Frontal cortex (tissue), 2 donors: ENCODE measurements around a stretch of chr2.

DNA sequence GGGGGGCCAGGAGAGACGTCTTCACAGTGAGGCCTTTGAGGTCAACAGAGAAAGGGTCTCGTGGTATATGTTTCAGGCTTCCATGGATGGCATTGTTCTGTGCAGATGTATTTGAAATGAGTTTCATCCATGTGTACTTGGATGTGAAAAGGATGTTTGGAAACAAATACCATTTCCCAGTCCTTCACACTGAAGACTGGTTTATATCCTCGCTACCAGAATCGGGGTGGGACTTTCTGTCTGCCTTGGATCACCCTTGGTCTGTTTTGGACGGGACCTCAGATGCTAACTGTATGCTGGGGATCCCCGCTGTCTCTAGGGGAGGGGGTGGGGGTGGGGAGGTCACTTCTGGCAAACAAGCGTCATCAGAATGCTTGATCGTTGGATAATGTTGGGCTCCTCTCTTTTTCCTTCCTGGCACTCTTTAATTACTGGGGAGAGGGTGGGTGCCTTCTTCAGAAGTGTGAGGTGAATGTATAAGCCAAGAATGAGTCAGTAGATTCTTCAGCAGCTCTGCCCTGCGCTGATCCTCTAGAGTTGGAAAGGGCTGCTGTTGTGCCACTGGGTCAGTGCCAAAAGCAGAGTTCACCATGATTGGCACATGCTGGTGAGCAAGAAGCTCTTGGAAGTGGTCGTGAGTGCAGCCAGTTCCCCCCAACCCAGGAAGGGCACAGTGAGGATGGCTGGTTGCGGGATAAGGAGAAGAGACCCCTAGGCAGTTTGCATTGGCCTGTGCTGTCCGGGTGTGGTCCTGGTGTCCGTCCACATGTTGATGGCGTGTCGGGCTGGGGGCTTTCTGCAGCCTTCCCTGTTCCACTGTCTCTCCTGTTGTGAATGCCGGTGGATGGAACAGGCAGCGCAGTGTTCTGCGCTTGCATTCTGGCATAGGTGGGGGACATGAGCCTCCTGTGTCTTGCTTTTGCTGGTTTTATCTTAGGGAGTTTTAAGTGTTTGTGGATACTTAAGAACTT lies 32.2 kb downstream of the DGKD start:
- RAMPAGE, long total RNA, result no peak

DNA sequence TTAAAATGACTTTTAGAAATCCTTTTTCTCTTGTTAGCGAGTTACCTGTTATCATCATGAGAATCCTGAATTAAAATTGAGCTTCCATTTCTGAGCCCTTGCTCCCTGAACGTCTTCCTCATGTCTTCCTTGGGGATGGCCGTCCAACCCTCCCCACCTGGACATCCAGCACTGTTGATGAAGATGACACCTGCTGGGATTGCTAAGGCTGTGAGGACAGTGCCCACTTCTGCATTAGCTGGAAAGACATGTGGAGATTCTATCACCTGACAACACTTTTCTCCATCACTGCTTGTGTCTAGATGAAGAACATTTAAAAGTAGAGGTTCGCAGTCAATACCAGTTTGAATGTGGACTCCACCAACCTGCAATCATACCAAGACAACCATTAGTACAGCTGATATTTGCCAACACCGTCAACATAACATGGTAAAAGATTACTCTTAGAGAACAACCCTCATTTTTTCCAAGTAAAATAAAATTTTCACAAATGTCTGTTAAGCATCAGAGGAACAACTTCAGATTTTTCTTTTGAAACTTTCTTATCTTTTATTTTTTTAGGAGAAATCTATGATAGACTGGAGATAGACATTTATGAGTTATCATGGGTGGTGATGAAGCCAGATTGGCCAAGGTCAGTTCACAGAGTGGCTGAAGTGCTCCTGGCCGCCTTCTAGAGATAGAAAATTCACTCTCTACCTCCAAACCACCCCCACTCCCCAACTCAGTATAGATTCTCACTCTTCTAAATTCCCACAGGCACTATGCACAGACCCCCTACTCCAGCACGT lies 43.3 kb downstream of the USP40 start:
- RAMPAGE, long total RNA, result no peak

GRCh38 chr2:233674333-233674625 lies 2.6 kb downstream of the UGT1A9 start:
- RAMPAGE, long total RNA, result no peak

DNA sequence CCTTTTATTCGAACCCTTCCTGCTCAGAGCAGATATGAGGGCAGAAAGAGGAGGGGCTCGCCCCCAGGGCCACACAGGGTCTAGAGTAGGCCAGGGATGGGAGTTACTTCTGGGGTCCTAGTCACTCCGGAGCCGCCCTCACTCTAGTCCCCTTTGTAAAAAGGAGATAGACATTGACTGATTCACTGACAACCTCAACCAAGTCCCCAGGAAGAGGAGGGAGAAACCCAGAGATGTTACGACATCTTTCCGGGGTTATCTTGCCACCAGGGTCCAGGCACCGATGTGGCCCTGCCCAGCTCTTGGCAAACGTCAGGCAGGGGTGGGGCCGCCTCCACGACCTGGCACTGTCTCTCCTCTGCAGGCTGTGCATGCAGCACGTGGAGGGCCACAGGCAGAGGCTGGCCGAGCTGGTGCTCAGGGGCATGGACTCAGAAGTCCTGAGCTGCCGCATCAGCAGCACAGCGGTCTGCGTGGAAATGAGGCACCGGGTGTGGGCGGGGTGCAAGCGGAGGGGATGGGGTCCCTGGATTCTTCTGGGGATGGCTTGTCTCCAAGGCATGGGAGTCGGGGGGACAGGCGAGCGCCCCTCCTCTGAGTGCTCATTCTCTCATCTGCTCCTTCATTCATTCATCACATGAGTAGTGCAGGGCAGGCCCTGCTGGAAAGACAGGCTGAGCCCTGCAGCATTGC lies 31.0 kb downstream of the HJURP start:
- RAMPAGE, long total RNA, result no peak

GRCh38 chr2:234203445-234203737 lies 152.9 kb downstream of the SPP2 start:
- RAMPAGE, long total RNA, result no peak

DNA sequence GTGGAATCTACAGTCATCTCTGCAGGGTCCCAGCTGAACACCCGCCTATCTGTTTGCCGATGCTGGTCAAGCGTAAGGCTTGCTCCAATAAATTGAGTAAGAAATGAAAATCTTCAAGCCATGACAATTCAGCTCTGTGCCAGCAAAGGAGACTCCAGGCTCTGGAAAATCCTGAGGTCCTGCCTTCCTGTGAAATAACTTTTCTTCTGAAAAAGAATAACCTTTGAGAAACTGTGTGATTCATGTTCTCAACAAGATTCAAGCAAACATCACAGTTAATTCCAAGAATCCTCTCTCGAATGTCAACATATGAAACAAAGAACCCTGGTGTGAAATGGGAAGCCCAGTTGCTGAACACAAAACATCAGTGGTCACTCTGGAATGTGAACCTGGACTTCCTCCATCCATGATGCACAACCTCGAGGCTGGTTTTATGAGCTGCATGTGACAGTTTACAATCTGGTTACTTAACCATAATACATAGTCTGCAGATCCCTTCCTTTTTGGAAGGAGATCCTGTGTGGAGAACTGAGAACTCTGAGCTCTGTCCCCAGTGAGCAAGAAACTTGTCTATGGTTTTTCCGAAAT lies 201.3 kb downstream of the SPP2 start:
- RAMPAGE, long total RNA, result no peak

DNA sequence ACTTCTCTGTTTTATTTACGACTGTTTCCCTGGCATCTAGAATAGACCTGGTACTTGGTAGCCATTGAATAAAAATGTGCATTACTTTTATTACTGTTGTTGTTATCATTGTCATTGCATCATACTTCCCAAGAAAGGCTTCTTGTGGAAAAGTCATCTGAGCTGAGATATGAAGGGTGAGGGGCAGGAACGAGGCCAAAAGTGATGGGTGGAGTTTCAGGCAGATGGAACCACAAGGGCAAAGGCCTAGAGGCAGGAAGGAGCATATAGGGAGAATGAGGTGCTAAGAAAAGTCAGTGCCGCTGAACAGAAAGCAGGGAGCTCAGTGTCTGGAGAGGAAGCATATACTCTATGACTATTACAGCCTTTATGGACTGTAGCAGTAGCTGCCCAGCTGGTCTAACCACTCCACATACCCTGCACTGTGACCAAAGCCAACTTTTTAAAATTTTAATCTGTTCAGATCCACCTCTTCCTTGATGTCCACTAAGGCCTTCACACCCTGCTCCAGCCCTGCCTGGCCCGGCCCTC lies 219.3 kb downstream of the SPP2 start:
- RAMPAGE, long total RNA, result no peak

- RAMPAGE, long total RNA, result no peak
Measured at GRCh38 chr2:234454298-234454999, 42.4 kb downstream of the ARL4C start.

- RAMPAGE, long total RNA, result no peak
Measured at GRCh38 chr2:234462009-234462288, 34.9 kb downstream of the ARL4C start.

DNA sequence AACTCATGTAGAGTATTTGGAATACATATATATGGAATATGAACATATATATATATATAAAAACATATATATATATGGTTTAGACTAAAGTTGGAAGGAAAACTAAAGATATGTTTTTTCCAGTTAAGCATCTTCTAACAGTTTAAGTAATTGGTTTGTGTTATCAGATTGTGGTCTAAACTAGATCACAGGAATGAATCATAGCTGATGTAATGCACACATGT lies 71.5 kb upstream of the SH3BP4 start:
- RAMPAGE, long total RNA, result no peak

- RAMPAGE, long total RNA, result no peak
Measured at GRCh38 chr2:234955104-234955784, 3.4 kb downstream of the SH3BP4 start.

DNA sequence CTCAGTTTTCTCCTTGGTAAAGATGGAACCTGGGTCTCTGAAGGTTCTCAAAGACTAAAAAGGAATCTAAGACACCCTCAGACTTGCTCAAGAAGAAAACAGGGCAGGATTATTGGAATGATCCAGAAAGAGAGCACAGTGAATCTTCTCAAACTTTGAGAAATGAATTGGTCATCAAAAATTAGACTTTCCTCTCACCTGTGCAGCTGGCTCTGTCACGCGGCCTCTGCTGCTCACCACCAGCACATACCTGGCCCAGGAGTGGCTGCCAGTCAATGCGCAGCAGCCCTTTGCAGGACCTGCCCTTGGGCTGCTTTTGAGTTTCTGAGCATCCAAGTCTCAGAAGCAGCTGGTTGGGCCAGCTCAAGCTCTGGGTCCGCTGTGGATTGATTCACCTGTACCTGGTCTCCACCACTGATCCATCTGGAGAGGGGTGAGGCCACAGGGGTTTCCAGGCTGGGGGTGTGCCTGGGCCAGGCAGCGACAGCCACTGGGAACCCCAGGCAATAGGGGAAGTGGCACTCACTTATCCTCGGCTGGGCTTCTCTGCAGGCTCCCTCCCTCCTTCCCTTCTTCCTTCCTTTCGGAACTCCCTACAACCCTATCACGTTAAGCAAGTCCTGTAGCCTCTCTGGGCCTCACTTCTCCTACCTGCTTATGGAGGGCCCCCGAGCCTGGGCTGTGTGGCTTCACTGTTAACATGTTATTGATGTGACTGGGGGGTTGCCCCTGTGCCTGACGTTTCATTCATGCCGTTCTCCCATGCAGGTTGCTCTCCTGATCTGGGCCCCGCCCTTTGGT lies 48.0 kb downstream of the SH3BP4 start:
- RAMPAGE, long total RNA, result no peak

- RAMPAGE, long total RNA, result no peak
Measured at GRCh38 chr2:235005494-235006471, 54.0 kb downstream of the SH3BP4 start.

- RAMPAGE, long total RNA, result no peak
Measured at GRCh38 chr2:235011631-235012125, 59.9 kb downstream of the SH3BP4 start.

GRCh38 chr2:235506617-235507165 lies 12.8 kb downstream of the AGAP1 start:
- RAMPAGE, long total RNA, result no peak

- RAMPAGE, long total RNA, result no peak
Measured at GRCh38 chr2:235588443-235589217, 94.8 kb downstream of the AGAP1 start.

- RAMPAGE, long total RNA, result no peak
Measured at GRCh38 chr2:235596747-235597353, 103.0 kb downstream of the AGAP1 start.

GRCh38 chr2:235659864-235660487 lies 166.1 kb downstream of the AGAP1 start:
- RAMPAGE, long total RNA, result no peak

- RAMPAGE, long total RNA, result no peak
Measured at GRCh38 chr2:235807084-235807970, 313.5 kb downstream of the AGAP1 start.

- RAMPAGE, long total RNA, result no peak
Measured at GRCh38 chr2:235836292-235836765, 331.9 kb downstream of the GBX2 start.